ENCODE measurements around a stretch of chr2.

DNA sequence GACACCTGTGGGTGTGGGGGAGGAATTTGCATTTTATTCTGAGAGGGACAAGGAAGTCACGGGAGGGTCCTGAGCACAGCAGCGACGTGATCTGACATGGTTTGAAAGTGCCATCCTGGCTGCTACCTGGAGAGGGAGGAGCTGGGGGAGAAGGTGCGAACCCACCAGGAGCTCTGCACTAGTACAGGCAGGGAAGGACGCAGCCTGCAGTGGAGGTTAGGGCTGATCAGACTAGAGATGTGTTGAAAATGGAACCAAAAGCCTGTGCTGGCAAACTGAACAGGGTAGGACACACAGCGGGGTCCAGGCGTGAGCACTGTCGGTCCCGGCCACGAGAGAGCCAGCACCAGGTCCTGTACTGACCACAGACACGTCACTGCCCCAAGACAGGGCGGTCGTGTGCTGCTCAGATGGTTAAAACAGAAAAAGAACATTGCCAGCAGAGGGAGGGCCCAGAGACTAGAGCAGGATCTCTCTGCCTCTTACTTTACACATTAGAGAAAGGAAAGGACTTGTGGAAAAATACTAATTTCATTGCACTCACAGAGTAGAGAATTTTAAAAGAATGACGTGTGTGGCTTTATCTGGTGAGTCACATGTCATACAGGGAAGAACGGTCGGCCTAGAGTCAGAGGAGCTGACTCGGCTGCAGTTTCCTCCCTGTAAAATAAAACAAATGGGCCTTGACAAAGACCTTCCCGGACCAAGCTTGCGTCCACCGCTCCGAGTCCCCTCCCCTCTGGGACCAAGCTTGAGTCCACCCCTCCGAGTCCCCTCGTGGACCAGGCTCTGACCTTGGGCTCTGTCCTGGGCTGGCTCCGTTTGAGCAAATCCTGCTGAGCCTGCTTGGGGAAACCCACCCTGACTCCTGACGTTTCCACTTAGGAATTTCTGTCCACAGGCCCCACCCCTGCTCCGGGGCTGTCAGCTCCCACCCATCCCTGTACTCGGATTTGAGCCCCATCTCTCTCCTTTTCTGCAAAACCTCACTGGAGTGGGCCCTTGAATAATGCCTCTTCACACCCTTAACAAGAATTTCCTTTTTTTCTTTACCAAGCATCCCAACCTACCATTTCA is 16.7 kb upstream of the ADI1 start:
- RAMPAGE, long total RNA: no peak
- RRBS: no CpG with 5 or more reads among the region's 27 CpGs

DNA sequence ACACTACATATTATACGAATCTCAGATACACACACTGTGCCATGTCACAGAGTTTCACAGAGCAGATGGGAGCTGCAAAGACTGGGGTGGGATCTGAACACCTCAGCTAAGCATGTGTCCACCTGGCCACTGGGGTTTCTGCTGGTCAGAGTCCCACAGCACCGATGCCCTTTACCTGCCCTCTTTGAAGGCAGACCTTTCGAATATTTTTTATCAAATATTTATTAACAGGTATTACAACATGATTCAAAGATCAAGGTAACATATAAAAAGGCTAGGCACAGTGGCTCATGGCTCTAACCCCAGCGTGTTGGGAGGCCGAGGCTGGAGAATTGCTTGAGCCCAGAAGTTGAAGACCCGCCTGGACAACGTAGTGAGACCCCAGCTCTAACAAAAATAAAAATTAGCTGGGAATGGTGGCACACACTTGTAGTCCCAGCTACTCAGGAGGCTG is 17.9 kb upstream of the ADI1 start:
- RAMPAGE, long total RNA: no peak
- RRBS: no CpG with 5 or more reads among the region's 7 CpGs

GRCh38 chr2:3594342-3594863 is 509 bp upstream of the COLEC11 start:
- RAMPAGE, long total RNA: no peak
- RRBS: no CpG with 5 or more reads among the region's 11 CpGs

DNA sequence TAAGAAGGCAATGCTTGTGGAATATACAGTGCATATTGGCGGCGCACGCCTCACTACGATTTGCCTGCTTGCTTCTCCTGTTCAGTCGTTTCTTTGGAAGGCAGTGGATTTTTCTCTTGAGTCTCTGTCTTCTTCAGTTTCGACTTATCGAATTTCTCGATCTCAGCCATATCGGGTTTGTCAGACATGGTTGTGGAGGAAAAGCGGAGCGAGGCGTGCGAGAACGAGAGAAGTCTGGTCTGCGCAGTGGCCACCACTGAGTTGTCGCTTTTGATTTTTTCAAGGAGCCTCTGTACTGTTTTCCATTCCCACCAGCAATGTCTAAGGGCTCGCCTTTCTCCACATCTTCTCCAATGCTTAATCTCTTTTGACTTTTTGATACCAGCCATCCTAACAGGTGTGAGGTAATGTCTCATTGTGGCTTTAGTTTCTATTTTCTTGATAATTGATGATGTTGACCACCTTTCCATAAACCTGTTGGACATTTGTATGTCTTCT is 22.6 kb downstream of the COLEC11 start:
- RAMPAGE, long total RNA: no peak
- RRBS: no CpG with 5 or more reads among the region's 17 CpGs

DNA sequence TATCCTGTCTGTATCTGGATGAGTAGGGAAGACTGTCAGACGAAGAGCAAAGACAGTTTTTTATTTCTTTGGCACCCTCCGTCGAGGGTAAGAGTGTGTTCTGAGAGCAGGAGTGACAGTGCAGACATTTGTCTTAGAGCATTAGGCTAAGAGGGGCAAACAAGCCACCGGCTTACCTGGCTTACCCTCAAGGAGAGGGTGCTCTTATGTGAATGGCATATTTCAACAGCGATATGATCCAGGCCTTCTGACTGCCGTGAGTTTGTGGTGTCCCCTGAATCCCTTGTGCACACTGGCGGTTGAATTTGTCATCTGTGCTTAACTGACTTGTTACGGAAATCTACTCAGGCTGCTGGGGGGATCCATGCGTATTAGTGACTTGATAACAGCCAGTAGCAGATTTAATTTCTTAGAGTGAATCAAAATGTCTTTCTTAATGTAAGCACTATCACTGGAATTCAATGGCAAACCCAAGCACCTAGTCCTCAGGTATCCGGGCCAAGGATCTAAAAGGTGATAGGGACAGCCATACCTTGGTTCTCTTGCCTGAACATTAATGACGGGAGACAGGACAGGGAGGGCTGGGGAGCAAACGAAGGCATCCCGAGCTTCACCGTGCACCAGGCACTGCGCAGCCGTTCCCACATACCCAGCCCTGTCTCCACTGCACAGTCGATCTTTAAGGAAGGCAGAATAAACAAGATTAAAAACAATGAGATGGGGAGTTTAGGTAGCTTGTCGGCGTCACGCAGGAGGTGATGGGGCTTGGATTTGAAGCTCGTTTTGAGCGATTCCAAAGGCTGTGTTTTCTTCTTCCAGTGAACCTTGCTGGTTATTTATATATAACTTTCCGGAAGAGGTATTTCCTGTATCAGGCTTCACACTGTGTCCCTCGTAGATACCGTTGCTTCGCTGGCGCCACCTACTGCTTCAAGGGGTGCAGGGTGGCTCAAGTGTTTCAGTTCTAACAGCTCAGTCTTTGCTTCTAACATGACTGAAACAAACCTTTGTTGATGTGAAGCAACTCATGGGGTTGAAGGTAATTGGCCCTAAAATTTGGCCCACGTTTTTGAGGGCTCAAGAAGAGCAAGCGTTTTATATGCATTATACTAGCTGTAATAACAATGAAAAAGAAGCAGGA is 77.1 kb downstream of the DCDC2C start:
- RAMPAGE, long total RNA: no peak
- RRBS: no CpG with 5 or more reads among the region's 29 CpGs

DNA sequence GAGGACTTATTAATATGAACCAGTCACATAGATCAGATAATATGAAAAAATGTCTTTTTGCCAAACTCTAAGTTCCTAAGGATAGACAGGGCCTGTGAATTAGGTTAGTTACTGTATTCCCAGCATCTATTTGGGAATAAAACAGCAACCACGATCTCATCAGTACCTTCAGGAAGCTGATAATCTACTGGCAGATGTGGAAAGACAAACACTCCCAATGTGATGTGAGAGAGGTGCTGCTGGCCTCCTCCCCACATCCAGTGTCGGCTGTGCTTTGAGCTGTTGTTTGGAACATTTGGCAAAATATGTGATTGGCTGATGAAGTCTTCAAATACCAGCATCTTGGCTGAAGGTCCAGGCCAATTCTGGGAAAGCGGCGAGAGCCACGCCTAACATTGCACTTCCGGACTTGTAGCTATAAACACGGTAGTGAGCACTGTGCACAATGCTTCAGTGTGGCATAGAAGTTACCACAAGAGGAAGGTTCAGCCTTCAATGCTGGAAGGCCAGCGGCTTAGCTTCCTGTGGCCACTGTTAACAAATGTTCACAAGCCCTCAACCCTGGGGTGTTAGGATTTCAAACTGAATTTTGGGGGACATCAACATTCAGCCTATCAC is 198.7 kb downstream of the DCDC2C start:
- RAMPAGE, long total RNA: no peak
- RRBS: no CpG with 5 or more reads among the region's 8 CpGs

GRCh38 chr2:4132884-4133214 is 429.5 kb downstream of the DCDC2C start:
- RAMPAGE, long total RNA: no peak
- RRBS: no CpG with 5 or more reads among the region's 1 CpG

DNA sequence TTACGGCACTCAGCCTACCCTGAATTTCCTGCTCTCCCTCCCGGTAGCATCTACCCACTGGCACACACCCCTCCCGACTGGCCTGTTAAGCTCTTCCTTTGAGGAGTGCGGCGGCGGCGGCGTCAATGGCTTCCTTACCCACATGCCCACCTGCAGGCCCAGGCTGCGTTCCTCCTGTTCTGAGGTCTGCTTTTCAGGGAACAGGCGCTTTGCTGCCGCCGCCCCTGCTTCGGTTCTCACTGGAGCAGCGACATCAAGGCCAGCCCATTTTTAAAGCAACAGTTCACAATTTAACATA is 432.4 kb downstream of the DCDC2C start:
- RAMPAGE, long total RNA: no peak
- RRBS: no CpG with 5 or more reads among the region's 14 CpGs

- RAMPAGE, long total RNA: no peak
- RRBS: no CpG with 5 or more reads among the region's 5 CpGs
These were observed 84.9 kb downstream of the SOX11 start for GRCh38 chr2:5776973-5777612.

DNA sequence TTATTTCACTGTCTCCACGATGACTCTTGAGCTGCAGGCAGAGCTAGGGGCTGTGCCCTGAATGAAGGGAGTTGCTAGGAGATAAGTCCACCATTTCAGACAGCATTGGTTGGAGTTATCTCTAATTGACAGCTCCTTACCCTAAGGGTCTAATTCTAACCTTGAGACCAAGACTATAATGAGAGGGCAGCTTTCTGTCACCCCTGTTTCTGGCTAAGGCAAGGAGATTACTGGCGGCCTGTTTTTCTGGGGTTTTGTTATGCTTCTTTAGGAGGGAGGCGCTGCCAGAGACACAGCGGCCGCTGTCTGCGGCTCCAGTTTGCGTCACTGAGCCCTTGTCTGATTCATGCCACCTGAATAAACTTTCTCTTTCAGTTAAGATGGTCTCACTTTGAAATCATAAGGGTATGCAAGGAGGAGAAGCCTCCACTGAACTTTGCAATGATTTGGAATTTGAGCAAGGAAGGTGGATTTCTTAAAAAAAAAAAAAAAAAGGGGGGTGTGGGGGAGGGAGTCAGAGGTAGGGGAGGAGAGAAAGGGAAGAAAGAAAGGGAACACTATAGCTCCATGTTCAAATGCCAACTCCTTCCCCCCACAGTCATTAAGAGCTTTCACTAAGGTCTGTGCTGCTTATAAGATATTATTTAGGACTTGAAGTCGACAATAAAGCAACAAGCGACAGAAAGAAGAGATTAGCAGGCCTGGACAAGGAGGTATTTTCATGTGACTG is 381.6 kb downstream of the SOX11 start:
- RAMPAGE, long total RNA: no peak
- RRBS: no CpG with 5 or more reads among the region's 9 CpGs

DNA sequence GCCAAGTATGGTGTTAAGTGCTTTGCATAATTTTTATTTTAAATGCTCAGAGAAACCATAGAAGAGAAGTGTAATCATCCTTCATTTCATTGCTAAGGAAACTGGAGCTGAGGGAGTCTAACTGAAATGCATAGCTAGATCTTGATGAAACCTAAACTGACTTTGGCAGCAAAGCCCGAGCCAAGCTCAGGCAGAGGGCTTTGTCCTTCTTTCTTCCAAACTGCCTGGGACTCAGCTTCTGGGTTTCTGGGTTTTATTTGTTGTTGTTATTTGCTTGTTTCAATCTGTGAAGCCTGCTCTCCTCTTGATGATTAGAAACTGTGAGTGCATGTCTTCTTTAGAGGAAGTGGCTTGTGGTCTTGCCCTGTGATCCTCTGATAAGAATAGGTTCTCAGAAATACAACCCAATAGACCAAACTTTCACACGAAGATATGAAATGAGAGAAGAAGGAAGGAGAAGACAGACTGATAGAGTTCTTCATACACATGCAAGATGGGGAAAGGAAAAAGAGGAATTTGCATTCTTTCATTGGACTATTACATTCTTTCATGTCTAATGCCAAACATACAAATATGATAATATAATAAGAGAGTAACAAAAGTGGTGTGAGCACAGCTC is 7.5 kb upstream of the RNF144A start:
- RAMPAGE, long total RNA: no peak
- RRBS: no CpG with 5 or more reads among the region's 2 CpGs

DNA sequence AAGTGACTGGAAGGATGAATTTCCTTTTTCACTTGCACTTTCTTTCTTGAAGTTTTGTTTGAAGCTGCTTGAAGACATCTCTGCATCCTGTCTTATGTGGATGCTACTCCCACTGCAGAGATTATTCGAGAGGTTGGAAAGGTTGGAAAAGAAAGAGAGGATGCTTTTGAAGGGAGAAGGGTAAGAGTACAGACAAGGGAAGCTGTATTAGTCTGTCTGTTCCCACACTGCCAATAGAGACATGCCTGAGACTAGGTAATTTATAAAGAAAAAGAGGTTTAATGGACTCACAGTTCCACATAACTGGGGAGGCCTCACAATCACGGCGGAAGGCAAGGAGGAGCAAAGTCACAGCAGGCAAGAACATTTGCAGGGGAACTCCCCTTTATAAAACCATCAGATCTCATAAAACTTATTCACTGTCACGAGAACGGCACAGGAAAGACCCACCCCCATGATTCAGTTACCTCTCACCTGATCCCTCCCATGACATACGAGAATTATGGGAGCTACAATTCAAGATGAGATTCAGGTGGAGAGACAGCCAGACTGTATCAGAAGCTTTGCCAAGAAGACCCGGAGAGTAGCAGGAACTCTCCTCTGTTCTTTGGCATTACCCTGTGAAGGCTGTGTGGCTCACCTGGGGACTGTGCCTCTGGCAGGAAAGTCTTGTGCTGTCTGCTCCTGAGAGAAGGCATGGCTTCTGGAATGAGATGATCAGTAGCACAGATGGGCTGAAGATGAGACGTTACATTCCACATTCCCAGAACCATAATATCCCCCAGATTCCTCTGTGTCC is 3.5 kb upstream of the RNF144A start:
- RAMPAGE, long total RNA: no peak
- RRBS: no CpG with 5 or more reads among the region's 8 CpGs

GRCh38 chr2:6932842-6933232 is 15.6 kb downstream of the RNF144A start:
- RAMPAGE, long total RNA: no peak
- RRBS: no CpG with 5 or more reads among the region's 7 CpGs

DNA sequence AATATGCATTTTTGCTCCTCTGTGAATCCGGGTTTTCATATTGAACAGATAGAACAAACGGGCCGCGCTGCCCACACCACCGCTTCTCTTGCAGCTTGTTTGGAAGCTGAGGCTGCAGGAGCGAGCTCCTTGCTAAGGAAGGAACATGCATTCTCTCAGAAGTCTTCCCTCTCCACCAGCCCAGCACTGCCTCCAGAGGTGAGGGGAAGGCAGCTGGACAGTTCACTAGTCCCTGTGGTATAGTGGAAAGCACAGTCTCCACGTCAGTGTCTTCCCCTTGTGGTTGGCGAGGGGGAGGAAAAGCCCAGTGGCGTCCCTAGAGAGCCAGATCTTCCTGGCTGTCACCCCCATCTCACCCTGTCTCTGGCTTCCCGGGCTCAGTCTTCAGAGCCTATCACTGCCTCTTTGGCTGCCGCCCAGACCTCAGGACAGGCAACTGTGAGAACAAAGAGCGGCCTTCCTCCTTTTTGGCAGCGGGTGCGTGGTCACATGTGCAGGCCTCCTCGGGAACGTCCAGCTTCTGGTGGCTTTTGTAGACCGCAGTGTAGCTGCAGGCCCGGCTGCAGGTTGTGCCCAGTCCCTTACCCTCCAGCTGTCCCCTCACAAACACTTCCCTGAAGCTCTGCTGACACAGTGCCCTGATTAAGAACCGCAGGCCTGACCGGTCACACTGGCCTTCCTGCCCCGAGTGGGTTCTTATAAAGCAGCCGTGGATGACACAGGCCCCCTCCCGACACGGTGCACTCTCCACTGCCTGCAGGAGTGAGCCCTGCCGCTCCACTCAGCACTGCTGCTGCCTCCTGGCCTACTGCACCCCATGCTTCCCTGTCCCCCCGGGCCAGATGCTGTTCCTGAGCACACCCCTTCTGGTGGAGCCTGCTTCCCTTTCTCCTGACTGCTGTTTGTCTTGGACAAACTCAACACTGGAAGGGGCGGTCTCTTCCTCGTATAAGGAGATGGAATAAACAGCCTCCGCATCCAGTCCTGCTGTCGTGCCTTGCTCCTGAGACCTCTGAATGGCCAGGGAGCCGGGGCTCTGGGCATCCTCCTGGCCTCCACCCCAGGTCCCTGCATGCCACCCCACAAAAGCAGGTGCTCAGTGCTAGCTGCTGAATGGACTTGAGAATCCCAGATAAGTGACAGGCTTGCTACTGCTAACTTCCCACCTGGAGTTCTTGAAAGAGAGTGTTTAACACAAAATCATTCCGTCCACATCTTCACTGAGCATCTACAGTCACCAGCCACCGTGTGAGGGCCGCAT is 91.0 kb downstream of the RNF144A start:
- RAMPAGE, long total RNA: no peak
- RRBS: 73% methylated on average over 3 of the region's 34 CpGs

DNA sequence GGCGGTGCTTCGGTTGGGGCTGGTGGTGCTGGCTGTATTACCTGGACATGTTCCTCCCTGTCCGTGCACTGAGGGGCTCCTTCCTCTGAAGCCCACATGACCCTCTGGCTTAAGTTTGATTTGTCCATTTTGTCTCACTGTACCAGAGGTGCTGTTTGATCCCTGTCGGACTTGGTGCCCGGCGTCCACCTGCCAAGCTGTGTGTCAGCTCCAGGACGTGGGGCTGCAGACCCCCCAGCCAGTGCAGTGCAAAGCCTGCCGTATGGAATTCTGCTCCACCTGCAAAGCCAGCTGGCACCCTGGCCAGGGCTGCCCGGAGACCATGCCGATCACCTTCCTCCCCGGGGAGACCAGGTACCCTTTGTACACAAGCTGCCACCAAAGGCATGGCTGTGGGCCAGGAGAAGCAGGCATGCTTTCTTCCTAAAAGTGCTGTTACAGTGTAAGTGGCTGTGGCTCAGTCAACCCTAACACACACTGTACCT is 103.2 kb downstream of the RNF144A start:
- RAMPAGE, long total RNA: no peak
- RRBS: no CpG with 5 or more reads among the region's 11 CpGs

DNA sequence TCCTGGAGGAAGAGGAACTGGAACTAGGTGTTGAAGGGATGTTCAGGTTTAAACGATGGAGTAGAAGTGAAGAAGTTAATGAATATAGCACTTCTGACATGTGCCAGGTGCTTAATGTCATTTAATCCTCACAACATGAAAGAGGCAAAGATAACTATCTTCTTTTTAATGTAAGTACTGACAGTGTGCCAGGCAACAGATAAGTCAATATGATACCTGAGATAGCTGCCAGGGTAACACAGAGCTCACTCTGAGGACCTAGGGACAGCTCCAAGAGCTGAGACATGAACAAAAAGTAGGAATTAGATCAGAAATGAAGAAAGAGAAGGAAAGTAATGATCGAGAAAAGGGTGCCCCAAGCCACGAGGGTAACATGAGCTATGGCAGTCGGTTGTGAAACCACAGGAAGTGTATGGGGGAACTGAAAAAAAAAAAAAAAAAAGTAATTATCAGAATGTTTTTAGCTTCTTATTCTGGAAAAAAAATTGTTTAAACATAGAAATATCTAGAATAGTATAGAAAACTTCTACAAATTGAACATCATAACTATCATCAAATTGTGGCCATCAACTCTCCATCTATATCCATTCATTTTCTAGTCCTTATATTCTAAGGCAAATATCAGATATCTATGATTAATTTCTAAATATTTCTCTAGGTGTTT is 140.8 kb downstream of the RNF144A start:
- RAMPAGE, long total RNA: no peak
- RRBS: no CpG with 5 or more reads among the region's 4 CpGs

- RAMPAGE, long total RNA: no peak
- RRBS: no CpG with 5 or more reads among the region's 11 CpGs
These were observed 692.9 kb downstream of the RNF144A start for GRCh38 chr2:7610010-7610580.

DNA sequence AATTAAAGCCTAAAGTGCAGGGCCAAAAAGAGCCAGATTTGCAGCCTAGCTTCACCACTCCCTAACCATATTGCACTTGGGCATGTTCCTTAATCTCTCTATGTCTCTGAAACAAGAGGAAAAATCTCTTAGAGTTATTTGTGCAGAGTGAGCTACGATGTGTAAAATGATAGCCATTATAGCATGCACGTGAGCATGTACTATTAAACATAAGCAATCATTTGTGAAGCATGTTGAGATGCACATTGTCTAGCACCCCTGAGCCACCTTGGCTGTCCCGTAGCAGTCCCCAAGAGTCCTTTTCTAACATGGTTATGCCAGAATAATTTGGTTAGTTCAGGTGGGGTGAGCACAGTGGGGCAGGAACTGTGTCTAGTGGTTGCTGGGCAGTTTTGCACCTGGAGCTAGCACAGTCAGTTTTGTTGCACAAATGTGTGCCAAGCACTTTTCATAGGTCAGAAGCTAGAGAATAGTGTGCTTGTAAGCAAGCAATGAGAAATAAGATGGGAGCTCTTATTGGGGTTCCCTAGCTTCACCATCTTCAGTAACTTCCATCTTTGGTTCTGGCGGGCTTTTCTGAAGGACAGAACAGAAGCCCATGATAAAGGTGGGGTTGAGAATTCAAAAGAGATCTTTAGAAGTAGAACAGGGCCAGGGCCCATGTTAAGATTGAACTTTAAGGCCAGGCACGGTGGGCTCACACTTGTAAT is 809.8 kb downstream of the RNF144A start:
- RAMPAGE, long total RNA: no peak
- RRBS: no CpG with 5 or more reads among the region's 5 CpGs

GRCh38 chr2:7879167-7879621 is 802.7 kb upstream of the ID2 start:
- RAMPAGE, long total RNA: no peak
- RRBS: 29% methylated on average over 2 of the region's 5 CpGs

DNA sequence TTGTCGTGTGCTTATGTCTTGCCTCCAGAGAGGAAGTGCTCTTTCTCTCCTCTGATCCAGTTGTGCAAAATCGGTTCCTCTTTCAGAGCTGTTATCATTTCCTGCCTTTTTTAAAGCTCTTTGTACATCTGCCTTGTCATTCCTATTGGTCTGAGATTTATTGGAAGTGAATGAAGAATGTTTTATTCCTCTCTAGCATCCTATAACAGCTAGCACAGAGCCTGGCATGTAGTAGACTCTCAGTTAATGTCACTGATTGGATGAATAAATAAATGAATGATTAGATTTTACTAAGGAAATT is 623.1 kb upstream of the ID2 start:
- RAMPAGE, long total RNA: no peak
- RRBS: no CpG with 5 or more reads among the region's 2 CpGs

Measured in epithelial cell of proximal tubule (primary cell).